SK-N-MC (cell line): Measurements from ENCODE around the gene FMNL2.

- RRBS: no CpG with 5 or more reads among the region's 7 CpGs
These were observed 1.5 kb downstream of the ARL5A start for GRCh38 chr2:151826488-151827306.

- RRBS: no CpG with 5 or more reads among the region's 5 CpGs
These were observed 16.0 kb upstream of the ARL5A start for GRCh38 chr2:151844017-151844776.

DNA sequence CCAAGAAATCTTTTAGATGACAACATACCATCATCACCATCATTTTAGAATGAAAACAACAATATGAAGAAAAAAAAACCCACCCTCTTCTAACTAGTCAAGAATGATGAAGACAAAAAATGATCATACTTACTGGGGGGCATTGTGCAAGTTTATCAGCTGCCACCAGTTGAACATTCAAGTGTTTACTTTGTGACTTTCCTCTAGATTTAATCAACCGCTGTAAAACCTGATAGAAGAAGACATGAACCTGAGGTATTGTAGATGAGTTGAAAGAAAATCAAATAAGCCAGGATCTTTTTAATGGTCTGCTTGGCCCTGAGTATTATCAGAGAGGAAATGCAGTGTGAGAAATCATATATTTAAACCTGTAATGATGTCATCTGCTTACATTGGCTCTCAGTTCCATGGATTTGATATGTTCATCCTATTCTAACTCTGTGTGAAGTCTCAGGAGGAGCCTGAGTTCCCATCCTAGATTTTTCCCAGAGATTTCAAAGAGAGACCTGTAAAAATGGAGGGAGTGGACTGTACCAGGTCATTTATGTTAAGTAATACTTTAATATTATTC, 25.2 kb upstream of the ARL5A start:
- RRBS: no CpG with 5 or more reads among the region's 1 CpG

DNA sequence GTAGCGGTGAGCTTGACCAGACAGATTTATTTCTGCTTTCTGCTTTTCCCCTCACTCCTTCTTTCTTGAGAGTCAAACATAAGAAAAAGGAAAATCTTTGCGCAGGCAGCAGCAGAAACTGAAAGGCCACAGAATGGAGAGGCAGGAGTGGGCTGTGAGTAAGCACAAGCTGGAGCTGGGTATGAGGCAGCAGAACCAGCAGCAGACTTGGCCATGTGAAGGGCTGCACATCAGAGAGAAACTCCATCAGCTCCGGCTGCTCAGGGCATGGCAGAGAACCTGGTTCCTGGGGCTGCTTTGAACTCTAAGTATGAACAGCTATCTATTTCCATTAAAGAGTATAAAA, 99.6 kb upstream of the ARL5A start:
- RRBS: no CpG with 5 or more reads among the region's 3 CpGs

DNA sequence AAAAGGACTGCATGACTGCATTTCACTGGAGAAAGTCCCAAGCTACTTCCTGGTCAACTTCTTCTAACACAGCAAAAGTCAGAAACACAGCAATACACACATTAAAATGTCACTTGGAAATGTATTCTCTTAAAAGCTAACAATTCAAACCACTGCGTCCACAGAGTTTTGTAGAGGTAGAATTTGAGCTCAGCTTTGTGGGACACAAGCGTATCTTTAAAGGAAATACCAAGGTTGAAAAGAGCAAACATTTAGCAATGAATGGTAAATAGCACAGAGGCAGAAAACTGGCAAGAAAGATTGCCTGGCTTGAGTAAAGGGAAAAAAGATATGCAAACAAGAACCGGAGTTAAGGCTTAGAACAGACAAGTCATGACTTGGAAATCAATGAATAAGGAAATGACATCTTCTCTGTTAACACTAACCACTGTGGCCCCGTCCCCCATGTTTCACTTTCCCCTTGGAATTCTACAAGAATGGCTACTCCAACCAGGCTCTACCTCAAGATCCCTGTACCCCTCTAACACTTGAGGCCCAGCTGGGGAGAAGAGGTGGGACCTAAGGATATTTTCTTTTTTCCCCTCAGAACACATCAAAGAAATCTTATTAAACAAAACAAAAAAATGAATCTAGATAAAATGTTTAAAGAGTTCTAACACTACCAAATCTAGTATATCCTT, 3.9 kb downstream of the STAM2 start:
- RRBS: no CpG with 5 or more reads among the region's 4 CpGs

DNA sequence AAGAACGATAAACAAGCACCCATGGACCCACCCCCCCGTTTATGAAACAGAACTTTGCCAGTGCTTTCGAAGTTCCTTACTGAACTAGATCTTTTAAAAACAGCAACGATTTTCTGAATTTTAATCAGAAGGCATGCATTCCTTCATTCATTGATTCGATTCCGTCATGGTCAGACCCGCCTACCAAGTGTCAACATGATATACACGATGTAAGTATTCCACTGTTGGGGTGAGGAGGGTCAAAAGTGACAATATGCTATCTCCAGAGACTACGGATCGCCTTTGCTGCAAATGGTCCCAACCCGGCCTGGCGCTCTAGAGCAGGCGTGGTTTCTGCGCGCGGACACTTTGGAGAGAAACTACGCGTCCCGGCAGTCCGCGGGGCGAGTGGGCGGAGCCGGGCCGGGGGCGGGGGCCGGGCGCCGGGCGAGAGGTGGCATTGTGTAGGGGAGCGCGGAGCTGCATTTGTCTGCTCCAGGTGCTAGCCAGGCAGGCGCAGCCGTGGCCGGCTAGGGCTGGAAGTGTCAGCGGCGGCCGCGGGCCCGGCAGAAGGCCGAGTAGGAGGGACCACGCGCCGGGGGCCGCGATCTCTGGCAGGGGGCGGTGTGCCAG, at the start of gene FMNL2:
FMNL2 (plus strand) TSS at position 468 of the 612 bp plus-strand sequence.
- RRBS: 1% methylated on average over 25 of the region's 47 CpGs

DNA sequence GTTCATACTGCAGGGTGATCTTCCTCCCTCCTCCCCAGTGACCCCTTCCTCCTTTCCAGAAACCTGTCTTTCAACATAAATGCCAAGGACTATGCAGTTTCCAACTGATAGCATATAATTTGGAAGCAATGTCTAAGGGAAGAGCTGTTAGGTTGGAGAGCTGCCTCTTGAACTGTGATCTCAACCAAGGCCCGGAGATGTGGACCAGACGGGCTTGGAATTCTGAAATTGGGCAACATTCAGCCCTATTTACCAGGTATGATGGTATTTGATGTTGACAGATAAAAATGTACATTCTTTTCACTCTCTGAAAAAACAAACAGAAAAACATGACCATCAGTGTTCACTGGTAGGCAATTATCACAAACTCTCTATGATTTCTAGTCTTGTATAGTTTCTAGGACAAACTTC, 7.6 kb downstream of the FMNL2 start:
- RRBS: no CpG with 5 or more reads among the region's 2 CpGs

DNA sequence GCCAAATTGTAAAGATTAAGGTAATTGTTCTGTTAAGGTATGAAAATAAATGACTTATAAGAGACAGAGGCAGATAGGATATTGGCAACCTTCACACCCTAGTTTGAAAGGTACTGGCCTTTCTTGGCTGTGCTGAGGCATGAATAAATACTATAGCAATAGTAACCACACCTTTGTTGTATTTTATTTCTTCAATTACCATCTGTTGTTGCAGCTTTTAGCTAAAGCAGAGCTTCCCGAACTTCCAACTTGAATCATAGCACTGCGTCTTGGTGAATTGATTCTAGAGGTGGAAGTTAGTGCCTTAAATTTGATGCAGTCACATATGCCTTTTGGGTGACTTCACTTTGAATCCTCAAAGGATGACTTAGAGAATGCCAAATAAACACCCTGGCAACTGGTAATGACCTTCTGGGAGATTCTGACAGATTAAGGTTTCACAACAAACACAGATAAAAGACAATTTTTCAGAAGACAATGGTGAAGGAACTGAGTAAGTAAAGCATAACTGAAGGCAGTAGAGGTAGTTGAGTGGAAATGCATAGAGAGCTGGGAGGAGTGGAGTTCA, 56.0 kb downstream of the FMNL2 start:
- RRBS: no CpG with 5 or more reads among the region's 2 CpGs

DNA sequence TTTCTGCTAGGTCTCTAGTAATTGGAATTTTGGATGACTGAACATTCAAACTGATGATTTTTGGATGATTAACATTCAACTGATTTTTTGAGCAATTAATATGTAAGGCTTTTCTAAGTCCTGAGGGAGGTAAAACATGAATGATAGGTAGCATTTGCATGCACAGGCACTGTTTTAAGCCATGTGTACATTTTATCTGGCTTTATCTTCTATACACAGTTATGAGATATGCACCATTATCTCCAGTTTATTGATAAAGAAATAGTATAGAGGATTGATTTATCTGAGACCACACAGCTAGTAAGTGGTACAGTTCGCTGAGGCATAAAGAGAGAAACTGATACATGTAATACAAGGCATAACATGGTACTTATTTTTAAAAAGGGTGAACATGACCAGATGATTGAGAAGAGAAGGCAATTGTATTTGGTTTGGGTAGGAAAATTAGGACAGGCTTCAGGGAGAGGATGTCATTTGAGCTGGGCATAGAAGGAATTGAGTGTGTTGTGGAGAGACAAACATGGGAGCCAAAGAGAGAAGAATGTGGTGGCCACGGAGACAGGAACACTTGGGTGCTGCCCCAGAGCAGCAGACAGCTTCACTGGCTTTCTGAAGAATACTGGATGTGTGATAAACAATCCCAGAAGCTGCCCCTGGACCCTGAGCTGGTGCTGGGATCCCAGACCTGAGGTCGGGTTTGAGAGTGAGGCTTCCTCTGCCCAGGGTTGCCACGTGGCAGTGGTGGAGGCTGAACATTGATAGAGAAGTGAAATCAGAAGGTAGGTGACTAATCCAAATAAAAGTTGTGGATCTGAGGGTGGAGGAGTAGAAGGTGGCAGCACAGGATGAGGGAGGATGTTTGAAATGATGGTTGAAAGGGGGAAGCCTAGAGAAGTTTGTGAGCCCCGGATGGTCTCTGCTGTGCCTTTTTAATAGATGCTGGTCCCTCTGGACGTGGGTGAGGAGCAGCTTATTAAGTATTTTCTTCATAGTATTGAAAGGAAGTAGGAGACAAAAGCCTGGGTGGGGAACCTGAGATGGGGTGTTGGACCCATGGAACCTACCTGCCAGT, 63.8 kb downstream of the FMNL2 start:
- RRBS: no CpG with 5 or more reads among the region's 6 CpGs

GRCh38 chr2:152418761-152419079, 83.7 kb downstream of the FMNL2 start:
- RRBS: no CpG with 5 or more reads among the region's 3 CpGs

GRCh38 chr2:152454580-152455720, 120.0 kb downstream of the FMNL2 start:
- RRBS: no CpG with 5 or more reads among the region's 4 CpGs

DNA sequence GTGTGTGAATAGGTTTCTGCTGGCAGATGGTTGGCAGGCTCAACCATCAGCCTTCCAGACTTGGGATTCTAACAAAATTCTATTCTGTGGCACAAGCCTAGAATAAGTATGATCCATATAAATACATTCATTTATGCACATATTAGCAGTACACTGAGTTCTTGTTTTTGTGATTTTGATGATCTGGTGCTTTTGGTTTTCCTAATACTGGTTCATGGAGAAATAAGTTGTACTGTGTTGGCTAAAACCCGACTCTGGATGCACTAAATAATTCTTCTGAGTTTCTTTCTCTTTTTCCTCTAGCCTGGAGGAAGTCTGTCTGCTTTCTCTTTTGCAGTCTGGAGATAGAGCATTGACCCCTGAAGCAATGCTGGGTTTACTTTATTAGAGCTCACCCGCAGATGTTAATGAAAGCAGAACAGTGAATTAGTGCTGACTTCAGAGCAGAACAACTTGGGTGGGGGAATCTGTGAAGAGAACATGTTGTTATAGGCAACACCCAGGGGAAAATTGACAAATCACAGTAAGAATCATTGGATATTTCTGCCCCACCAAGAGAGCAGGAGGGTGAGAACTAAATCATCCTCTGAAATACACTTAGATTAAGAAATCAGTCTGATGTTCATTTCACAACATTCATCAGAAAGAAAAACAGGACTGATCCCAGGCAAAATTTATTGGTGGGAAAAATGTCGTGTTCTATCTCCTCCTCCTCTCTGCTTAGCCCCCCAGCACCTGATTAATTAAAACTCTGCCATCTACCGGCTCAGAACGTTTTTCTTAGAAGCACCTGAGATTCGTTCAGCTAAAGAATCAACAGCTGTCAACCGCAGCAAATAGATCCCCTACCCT, 164.9 kb downstream of the FMNL2 start:
- RRBS: no CpG with 5 or more reads among the region's 7 CpGs

- RRBS: no CpG with 5 or more reads among the region's 6 CpGs
These were observed 182.5 kb downstream of the PRPF40A start for GRCh38 chr2:152534786-152535225.

GRCh38 chr2:152611753-152612041, 105.6 kb downstream of the PRPF40A start:
- RRBS: no CpG with 5 or more reads among the region's 2 CpGs

- RRBS: no CpG with 5 or more reads among the region's 11 CpGs
These were observed 97.8 kb downstream of the PRPF40A start for GRCh38 chr2:152619350-152619947.

GRCh38 chr2:152681129-152681414, 36.2 kb downstream of the PRPF40A start:
- RRBS: no CpG with 5 or more reads among the region's 2 CpGs

DNA sequence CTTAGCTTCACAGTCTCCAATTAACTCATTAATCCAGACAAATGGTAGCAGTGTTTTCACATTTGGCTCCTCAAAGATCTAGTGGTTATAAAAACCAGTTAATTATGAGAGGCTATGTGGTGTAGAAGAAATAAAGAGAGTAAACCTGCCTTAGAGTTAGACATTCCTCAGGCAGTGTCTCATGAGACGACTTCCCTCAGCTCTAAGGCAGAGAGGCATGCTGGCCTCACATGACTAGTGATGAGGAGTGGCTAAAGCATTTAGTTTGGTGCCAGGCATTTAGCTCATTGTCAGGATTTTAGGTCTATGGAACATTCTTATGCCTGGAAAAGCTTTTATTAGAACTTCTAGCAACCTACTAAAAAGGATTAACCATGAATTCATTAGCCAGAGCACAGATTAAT, 90.3 kb downstream of the RPRM start:
- RRBS: no CpG with 5 or more reads among the region's 1 CpG

DNA sequence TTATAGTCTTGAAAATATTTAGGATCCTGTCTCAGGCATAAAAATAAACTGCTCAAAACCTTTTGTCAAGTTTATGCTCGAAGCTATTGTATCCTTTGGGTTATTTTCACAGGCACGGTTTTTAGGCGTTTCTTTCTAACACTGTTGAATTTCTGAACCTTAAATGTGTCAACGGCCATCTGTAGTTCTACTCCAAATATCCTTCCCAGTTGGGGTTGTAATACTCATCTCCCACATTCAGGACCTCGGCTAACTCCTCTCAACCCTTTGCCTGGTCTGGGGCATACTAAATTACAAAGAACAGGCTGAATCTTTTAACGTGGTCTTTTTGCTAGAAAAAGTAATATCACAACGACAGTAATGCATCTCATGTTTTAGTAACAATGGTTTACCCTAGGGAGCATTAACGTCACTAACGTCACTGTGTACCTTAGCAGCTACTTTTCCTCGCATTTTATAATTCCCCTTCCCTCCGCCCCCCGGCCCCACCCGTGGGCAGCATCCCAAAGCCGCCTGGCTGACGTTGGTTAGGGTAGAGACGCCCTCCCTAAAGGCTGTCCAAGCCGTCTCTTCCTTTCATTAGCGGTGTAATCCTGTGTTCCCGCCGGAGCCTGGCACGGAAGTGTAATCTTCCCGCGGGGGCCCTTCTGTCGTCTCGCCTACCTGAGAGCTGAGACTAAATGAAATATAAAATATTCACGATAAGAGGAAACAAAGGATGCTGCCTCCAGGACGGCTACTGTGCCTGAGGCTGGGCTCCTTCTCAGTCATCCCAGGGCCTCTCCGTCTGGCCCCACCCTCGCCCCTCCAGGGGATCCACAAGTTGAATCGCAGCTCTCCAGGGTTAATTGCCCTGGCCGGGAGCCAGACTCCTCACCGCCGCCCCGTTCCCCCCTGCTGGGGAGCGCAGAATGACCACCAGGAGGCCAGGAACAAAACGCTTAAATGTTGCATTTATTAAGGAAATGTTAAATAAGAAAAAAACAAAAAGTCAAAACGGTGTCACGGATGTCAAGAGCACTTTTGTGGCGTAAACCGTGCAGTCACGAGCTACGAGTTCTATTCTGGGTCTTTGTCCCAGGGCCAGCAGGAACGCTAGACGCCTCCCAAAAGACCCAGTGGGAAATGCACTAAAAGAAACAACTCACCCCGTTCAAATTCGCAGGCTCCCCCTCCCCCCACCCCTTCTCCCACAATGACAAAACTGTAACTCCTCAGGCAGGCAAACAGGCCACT, 1.7 kb downstream of the RPRM start:
- RRBS: no CpG with 5 or more reads among the region's 46 CpGs

GRCh38 chr2:153477639-153478272, 806 bp downstream of the RPRM start:
- RRBS: 3% methylated on average over 15 of the region's 36 CpGs

DNA sequence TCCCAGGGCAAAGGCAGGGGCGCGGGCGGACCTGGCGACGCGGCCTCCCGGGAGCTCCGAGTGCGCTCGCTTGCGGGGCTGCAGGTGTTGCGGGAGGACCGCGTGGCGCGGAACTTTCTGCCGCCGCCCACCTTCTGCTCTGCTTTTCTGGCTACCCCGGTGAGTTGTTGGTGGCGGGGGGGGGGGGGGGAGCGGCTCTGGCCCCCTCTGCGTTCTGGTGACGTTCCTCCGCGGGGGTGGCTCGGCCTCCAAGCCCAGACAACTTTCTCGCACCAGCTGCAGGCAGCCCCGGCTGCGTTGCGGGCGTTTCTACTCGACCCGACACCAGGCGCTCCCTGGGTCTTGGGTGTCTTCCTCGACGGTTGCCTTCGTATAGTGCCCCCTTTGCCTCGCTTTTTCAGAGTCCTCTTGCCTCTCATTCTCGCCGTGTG, 738 bp downstream of the GALNT13 start:
- RRBS: 4% methylated on average over 13 of the region's 40 CpGs